A549 (cell line): ENCODE measurements around a stretch of chr4.

DNA sequence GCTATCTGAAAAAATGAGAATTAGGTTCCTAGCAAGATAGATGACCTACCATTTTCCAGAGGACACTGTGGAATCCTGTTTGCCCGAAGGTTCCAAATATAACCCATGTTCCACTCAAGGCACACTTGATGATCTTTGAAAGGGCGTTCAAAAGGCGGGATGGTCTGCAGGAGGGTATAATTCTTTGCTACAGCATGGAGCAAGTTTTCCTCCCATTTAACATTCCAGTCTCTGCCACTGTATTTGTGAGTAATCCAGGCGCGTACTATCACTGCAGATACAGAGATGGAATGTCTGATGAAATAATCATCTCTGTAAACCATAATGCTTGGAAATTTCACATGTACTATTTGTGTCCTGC is 15.6 kb downstream of the SEL1L3 start:
- PRO-cap, result no peak
CAGE:
- cytosol, long polyA plus RNA, result no peak
- long polyA plus RNA, result no peak
- nucleus, long polyA plus RNA, result no peak

- PRO-cap, result no peak
CAGE:
- cytosol, long polyA plus RNA, result no peak
- long polyA plus RNA, result no peak
- nucleus, long polyA plus RNA, result no peak
Measured at GRCh38 chr4:25861644-25861904, 1.2 kb downstream of the SEL1L3 start.

DNA sequence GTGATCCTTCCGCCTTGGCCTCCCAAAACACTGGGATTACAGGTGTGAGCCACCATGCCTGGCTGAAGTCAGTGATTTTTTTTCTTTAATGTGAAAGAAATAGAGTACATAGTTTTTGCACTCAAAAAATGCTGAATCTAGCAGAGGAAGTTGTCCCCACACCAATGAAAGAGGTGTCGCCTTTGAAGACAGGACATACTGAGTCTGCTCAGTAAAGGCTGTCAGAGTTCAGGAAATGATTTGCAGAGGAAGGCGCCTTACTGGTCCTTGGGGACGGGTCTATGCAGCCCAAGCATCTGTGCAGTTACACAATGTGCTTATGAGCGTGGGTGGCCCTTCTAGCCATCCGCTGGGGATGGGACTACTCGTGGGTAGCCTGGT is 116.6 kb upstream of the RBPJ start:
- PRO-cap, result no peak
CAGE:
- cytosol, long polyA plus RNA, result no peak
- long polyA plus RNA, result no peak
- nucleus, long polyA plus RNA, result no peak

- PRO-cap, result no peak
CAGE:
- cytosol, long polyA plus RNA, result no peak
- long polyA plus RNA, result no peak
- nucleus, long polyA plus RNA, result no peak
Measured at GRCh38 chr4:26238402-26239771, 81.9 kb upstream of the RBPJ start.

GRCh38 chr4:26319908-26320108 is 1.0 kb upstream of the RBPJ start:
- PRO-cap, result no peak
CAGE:
- cytosol, long polyA plus RNA, result no peak
- long polyA plus RNA, result no peak
- nucleus, long polyA plus RNA, result no peak

DNA sequence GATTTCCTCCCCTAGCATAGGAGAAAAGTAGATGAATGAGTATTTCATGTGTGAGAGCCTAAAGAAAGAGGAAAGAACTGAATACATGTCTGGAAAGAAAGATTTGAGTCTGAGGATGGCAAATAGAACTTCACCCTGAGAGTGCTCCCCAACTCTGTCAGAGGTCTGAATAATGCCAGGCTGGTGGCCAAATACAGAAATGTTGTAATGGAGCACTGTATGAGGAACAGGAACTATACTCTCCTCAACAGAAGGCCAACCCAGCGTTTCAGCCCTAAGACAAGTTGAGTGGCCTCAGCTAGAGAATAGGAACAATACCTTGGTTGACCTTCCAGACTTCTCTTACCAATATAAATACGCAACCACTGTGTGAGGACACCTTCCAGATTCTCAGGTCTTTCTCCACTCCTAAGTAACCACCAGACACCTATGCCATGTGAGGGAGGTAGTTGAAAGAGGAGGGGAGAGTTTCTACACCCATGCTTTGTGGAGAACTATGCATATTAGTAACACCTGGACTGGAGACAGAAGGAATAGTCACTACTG is 94.5 kb upstream of the STIM2 start:
- PRO-cap, result no peak
CAGE:
- cytosol, long polyA plus RNA, result no peak
- long polyA plus RNA, result no peak
- nucleus, long polyA plus RNA, result no peak

- PRO-cap, result no peak
CAGE:
- cytosol, long polyA plus RNA, result no peak
- long polyA plus RNA, result no peak
- nucleus, long polyA plus RNA, result no peak
Measured at GRCh38 chr4:26859624-26860050, 1.0 kb upstream of the STIM2 start.

DNA sequence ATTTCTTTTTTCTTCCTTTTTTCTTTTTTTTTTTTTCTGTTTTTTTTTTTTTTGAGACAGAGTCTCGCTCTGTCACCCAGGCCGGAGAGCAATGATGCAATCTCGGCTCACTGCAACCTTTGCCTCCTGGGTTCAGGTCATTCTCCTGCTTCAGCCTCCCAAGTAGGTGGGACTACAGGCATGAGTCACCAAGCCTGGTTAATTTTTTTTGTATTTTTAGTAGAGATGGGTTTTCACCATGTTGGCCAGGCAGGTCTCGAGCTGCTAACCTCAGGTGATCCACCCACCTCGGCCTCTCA is 835.6 kb downstream of the STIM2 start:
- PRO-cap, result no peak
CAGE:
- cytosol, long polyA plus RNA, result no peak
- long polyA plus RNA, result no peak
- nucleus, long polyA plus RNA, result no peak

- PRO-cap, result no peak
CAGE:
- cytosol, long polyA plus RNA, result no peak
- long polyA plus RNA, result no peak
- nucleus, long polyA plus RNA, result no peak
Measured at GRCh38 chr4:31021408-31021628, 301.1 kb downstream of the PCDH7 start.

- PRO-cap, result no peak
CAGE:
- cytosol, long polyA plus RNA, result no peak
- long polyA plus RNA, result no peak
- nucleus, long polyA plus RNA, result no peak
Measured at GRCh38 chr4:35478965-35479491, 765.3 kb downstream of the ARAP2 start.

- PRO-cap, result no peak
CAGE:
- cytosol, long polyA plus RNA, result no peak
- long polyA plus RNA, result no peak
- nucleus, long polyA plus RNA, result no peak
Measured at GRCh38 chr4:37427276-37427667, 26.5 kb upstream of the C4orf19 start.

DNA sequence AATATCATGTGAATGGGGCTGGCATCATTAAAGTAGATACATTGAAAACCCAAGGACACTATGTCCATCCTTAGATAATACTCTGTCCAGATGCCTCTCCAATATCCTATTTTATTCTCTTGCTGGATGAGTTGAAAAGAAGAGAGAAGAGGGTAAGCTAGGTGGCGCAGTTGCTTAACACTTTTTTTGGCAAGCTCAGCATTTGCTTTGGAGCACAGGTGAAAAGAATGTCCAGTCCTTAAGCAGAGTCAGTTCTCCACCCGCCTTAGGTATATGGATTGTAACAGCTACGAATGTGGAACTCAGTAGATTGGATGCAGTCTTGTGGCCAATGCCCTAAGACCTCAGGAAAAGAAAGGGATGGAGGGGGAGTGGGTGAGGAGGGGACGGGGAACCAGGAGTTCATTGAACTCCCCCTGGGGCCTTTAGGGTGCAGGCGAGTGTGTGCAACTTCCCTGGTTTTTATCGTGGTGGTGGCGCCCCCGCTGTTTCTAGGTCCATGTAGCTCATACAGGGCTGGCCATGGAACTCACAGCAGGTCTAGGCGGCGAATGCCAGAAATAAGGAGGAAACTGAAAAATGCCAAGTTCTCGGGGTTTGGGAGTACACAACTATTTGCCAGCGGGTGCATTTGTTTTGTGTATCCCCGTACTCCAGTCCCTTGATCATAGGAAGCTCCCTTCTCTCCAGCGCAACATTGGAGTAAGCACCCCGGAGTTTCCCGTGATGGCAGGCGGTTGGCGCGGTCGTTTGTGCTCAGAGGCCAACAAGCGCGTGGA is 590 bp upstream of the C4orf19 start:
- PRO-cap, result no peak
CAGE:
- cytosol, long polyA plus RNA, result no peak
- long polyA plus RNA, result no peak
- nucleus, long polyA plus RNA, result no peak

DNA sequence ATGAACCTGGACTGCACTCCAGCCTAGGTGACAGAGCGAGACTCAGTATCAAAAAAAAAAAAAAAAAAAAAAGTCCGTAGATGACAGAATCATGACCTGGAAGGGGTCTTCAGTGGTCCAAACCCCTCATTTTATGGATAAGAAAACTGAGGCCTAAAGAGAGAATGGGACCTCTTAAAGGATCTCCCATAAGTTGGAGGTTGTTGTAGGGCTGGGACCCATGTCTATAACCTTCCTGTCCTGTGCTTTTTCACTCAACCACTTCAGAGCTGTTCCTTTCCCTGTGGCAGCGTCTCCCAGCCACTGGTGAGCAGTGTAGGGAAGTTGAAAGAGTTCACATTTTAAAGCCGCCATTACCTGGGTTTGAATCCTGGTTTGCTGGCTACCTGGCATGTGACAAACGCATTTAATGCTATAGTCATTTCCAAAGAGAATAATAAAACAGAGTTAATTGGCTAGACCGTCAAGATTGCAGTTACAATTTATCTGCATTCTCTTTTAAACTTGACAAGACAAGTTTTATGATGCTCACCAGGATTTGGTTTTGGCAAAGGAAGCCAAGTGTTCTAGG is 9.3 kb downstream of the C4orf19 start:
- PRO-cap, result no peak
CAGE:
- cytosol, long polyA plus RNA, result no peak
- long polyA plus RNA, result no peak
- nucleus, long polyA plus RNA, result no peak

- PRO-cap, result no peak
CAGE:
- cytosol, long polyA plus RNA, result no peak
- long polyA plus RNA, result no peak
- nucleus, long polyA plus RNA, result no peak
Measured at GRCh38 chr4:37644764-37645531, 41.2 kb downstream of the RELL1 start.

DNA sequence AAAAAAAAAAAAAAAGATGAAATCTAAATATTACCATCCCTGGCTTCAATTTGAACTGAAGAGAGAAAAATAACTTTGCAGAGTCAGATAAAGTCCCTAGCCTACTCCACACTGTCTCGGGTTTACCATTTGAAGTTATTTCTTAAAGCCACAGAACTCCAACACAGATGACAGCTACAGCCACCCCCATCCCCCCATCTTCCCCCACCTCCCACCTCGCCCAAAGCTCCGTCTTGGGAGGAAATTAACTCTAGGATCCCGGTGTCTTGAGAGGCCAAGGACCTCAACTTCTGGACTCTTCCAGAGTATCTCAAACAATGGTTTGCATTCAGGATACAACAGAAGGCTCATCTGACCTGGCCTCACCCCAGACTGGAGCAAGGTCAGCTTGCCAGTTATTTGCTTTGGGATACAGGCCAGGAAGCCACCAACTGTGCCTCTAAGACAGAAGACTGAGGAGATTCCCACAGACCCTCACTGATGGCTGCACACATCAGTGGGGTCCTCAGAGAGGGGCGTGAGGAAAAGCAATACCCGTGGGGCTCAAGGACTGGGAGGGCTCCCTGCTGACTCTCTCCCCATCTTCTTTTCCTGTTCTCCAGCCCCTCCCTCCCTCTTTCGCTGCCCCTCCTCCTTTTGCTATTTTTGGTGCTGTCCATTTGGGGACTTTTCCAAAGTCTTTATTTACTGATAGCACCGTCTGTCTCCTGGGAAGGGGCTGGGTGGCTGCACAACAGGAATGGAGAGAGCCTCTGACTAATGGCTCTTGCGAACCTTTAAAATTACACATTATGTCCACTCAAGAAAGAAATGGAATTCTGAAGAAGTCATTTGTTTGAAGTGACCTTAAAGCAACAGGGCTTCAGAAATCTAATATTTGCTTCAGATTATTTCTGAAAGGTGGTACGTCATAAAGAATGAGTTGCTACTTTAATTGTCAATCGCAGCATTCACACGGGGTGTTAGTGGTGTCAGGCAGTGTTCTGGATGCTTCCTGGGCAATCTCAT is 23.3 kb downstream of the RELL1 start:
- PRO-cap, result unidirectional peak, plus-strand start at position 731 of the sequence
CAGE:
- cytosol, long polyA plus RNA, result no peak
- long polyA plus RNA, result no peak
- nucleus, long polyA plus RNA, result no peak

- PRO-cap, result no peak
CAGE:
- cytosol, long polyA plus RNA, result no peak
- long polyA plus RNA, result no peak
- nucleus, long polyA plus RNA, result no peak
Measured at GRCh38 chr4:37676646-37677334, 9.4 kb downstream of the RELL1 start.

GRCh38 chr4:37683052-37683432 is 3.1 kb downstream of the RELL1 start:
- PRO-cap, result no peak
CAGE:
- cytosol, long polyA plus RNA, result no peak
- long polyA plus RNA, result no peak
- nucleus, long polyA plus RNA, result no peak

GRCh38 chr4:37733099-37733770 is 47.1 kb upstream of the RELL1 start:
- PRO-cap, result no peak
CAGE:
- cytosol, long polyA plus RNA, result no peak
- long polyA plus RNA, result no peak
- nucleus, long polyA plus RNA, result no peak

DNA sequence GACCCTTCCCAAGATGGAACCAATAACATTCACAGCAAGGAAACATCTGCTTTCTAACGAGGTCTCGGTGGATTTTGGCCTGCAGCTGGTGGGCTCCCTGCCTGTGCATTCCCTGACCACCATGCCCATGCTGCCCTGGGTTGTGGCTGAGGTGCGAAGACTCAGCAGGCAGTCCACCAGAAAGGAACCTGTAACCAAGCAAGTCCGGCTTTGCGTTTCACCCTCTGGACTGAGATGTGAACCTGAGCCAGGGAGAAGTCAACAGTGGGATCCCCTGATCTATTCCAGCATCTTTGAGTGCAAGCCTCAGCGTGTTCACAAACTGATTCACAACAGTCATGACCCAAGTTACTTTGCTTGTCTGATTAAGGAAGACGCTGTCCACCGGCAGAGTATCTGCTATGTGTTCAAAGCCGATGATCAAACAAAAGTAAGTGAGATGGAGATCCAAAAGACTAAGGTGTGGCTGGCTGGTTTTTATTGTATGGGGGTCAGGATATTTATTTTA is 11.3 kb downstream of the TBC1D1 start:
- PRO-cap, result no peak
CAGE:
- cytosol, long polyA plus RNA, result no peak
- long polyA plus RNA, result no peak
- nucleus, long polyA plus RNA, result no peak

GRCh38 chr4:37956928-37957312 is 3.3 kb upstream of the PTTG2 start:
- PRO-cap, result no peak
CAGE:
- cytosol, long polyA plus RNA, result no peak
- long polyA plus RNA, result no peak
- nucleus, long polyA plus RNA, result no peak